HT1080 (cell line): ENCODE measurements around the genes PATL2 and B2M.

DNA sequence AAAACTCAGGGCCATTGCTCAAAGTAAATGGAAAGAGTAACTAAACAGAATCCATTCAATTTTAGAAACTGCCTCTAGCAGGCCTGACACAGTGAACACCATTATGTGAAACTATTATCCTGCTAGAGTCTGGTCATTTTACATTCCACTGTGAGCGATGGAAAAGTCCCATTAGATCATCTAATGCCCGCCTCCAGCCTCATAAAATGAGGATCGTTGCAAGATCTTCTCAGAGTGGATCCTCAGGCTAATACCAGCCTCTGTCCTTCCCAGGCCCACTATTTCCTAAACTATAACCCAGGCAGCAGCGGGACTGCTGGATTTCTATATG, 107.7 kb downstream of the WDR76 start:
RAMPAGE:
- cytosol, long total RNA = no peak
- long total RNA = no peak
- nucleus, long total RNA = no peak

DNA sequence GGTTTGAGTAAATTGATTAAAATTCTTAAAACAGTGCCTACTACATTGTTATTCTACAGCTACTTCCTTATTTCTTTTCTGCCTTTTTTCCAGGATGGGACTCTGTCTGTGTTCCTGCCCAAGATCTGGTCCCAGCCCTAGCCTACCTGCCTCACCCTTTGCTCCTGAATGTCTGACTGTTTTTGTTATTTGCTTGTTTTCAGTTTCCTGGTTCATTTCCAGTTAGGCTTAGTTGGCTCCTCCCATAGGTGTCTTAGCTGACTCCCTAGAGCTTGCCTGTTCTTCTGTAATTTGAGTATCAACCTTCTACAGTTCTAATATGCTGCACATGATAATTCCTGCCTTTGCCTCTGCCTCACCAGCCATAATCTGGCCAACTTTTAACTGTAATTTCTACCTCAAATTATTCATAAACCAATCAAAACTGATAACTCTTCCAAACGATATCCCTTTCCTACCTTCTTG, 8.1 kb downstream of the GOLM2 start:
RAMPAGE:
- cytosol, long total RNA = no peak
- long total RNA = no peak
- nucleus, long total RNA = no peak

RAMPAGE:
- cytosol, long total RNA = no peak
- long total RNA = no peak
- nucleus, long total RNA = no peak
Observed at GRCh38 chr15:44380672-44381171, 46.7 kb upstream of the CTDSPL2 start.

DNA sequence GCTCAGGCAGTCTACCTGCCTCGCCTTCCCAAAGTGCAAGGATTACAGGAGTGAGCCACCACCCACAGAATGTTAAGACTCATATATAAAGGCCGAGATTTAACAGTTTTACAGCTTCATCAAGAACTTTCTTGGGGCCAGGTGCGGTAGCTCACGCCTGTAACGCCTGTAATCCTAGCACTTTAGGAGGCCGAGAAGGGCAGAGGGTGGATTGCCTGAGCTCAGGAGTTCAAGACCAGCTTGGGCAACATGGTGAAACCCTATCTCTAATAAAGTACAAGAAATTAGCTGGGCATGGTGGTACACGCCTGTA, 46.6 kb downstream of the CTDSPL2 start:
RAMPAGE:
- cytosol, long total RNA = no peak
- long total RNA = no peak
- nucleus, long total RNA = no peak

DNA sequence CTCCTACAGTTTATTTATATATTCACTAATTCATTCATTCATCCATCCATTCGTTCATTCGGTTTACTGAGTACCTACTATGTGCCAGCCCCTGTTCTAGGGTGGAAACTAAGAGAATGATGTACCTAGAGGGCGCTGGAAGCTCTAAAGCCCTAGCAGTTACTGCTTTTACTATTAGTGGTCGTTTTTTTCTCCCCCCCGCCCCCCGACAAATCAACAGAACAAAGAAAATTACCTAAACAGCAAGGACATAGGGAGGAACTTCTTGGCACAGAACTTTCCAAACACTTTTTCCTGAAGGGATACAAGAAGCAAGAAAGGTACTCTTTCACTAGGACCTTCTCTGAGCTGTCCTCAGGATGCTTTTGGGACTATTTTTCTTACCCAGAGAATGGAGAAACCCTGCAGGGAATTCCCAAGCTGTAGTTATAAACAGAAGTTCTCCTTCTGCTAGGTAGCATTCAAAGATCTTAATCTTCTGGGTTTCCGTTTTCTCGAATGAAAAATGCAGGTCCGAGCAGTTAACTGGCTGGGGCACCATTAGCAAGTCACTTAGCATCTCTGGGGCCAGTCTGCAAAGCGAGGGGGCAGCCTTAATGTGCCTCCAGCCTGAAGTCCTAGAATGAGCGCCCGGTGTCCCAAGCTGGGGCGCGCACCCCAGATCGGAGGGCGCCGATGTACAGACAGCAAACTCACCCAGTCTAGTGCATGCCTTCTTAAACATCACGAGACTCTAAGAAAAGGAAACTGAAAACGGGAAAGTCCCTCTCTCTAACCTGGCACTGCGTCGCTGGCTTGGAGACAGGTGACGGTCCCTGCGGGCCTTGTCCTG, at the start of gene PATL2:
Gene PATL2 (minus strand): TSS at position 688 of the 832 bp plus-strand sequence.
RAMPAGE:
- cytosol, long total RNA = no peak
- long total RNA = no peak
- nucleus, long total RNA = no peak

DNA sequence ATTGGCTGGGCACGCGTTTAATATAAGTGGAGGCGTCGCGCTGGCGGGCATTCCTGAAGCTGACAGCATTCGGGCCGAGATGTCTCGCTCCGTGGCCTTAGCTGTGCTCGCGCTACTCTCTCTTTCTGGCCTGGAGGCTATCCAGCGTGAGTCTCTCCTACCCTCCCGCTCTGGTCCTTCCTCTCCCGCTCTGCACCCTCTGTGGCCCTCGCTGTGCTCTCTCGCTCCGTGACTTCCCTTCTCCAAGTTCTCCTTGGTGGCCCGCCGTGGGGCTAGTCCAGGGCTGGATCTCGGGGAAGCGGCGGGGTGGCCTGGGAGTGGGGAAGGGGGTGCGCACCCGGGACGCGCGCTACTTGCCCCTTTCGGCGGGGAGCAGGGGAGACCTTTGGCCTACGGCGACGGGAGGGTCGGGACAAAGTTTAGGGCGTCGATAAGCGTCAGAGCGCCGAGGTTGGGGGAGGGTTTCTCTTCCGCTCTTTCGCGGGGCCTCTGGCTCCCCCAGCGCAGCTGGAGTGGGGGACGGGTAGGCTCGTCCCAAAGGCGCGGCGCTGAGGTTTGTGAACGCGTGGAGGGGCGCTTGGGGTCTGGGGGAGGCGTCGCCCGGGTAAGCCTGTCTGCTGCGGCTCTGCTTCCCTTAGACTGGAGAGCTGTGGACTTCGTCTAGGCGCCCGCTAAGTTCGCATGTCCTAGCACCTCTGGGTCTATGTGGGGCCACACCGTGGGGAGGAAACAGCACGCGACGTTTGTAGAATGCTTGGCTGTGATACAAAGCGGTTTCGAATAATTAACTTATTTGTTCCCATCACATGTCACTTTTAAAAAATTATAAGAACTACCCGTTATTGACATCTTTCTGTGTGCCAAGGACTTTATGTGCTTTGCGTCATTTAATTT, at the start of gene B2M:
Gene B2M (plus strand): TSS at position 50 of the 894 bp plus-strand sequence.
RAMPAGE:
- cytosol, long total RNA = start-site peak on the plus strand centred at position 57 of the sequence, 31 bp wide, 4,172 and 16,054 reads in 2 replicates
- long total RNA = start-site peak on the plus strand centred at position 49 of the sequence, 14 bp wide, 10,129 reads
- nucleus, long total RNA = no peak

GRCh38 chr15:44813204-44813811, 77.0 kb downstream of the TRIM69 start:
RAMPAGE:
- cytosol, long total RNA = no peak
- long total RNA = no peak
- nucleus, long total RNA = no peak

GRCh38 chr15:45043025-45043436, 20.0 kb downstream of the SORD start:
RAMPAGE:
- cytosol, long total RNA = no peak
- long total RNA = no peak
- nucleus, long total RNA = no peak

DNA sequence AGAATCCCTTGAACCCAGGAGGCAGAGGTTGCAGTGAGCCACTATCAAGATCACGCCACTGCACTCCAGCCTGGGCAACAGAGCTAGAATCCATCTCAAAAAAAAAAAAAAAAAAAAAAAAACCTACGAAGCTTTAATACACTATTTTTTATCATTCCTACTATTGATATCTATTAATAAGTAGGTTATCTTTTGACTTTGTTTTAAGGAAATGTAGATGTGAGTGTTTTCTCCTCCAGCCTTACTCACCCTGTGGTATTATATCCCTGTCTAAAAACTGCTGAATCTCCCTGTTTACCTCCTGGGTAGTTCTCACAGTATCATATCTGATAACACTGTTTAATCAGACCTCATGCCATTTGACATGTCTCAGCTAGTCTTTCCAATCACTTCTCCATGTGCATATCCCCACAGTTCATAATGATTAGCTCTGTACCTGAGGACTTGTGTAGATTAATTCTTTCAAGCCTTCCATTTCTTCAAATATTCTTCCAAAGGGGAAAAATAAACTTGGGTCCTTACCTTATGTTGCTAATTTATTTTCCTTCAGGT, 30.8 kb downstream of the DUOX2 start:
RAMPAGE:
- cytosol, long total RNA = no peak
- long total RNA = no peak
- nucleus, long total RNA = no peak

RAMPAGE:
- cytosol, long total RNA = no peak
- long total RNA = no peak
- nucleus, long total RNA = no peak
Observed at GRCh38 chr15:45162229-45163280, 25.2 kb downstream of the SHF start.

DNA sequence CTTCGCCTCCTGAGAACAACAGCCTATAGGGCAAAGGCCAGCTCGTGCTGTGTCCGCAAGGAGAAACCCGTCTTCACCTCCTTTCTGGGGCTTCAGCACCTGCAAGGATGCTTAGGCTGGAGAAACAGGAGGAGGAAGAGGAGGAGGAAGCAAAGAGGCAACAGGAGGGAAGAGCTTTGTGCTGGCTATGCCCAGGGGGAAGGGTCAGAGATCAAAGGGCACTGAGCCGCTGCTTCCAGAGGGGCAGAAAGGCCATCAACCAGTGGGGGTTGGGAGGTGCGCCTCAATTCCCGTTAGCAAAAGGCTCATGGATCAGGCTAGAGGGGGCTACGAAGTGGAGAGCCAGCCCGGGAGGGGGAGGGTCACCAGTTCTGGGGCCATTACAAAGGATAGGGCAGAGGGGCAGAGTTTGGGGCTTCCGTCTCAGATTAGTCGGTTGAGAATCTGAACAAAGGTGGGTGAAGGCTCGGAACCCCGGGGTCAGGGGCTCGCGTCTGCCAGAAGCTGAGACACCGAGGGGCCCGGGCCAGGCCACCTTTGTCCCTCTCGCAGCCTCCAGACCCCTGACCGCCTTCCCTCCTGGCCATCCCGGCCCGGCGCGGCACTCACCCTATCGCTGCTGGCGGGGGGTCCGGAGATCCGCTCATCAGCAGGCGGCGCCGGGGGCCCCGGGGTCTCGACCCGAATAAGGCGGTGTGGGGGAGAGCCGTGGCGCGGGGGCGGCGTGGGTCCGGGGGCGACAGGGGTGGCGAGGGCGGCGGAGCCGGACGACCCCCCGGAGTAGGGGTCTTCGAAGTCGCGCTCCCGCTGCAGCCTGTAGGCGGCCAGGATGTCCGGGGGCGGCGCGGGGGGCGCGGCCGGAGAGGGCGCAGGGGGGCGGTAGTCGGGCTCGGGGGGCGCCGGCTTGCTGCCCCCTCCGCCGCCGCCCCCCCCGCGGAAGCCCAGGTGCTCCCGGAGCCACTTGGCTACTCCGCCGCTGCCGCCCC, 628 bp downstream of the SHF start:
RAMPAGE:
- cytosol, long total RNA = no peak
- long total RNA = no peak
- nucleus, long total RNA = no peak

DNA sequence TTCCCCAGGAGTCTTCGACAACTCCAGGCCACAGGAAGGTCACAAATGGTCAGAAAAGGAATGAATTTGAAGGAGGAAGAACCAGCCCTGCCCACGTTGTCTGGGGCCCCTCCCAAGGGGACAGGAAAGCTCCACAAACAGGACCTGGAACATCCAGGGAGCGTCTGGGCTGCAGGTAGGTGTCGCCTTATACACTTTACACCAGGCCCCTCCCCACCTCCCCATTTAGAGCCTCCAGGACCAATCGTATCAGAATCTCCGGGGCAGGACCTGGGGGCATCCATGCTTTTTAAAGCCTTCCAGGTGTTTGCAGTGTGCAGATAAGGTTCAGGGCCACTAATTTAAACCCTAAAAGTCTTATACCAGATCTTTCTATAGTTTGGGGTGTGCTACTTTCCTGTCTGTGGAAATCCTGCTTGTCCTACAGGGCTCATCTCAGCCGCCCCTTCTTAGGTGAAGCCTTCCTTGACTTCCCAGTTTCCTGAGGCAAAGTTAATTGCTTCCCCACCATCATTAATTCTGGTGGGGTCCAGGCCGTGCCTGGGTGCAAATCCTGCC, 18.3 kb downstream of the C15orf48 start:
RAMPAGE:
- cytosol, long total RNA = no peak
- long total RNA = no peak
- nucleus, long total RNA = no peak

RAMPAGE:
- cytosol, long total RNA = no peak
- long total RNA = no peak
- nucleus, long total RNA = no peak
Observed at GRCh38 chr15:45574186-45574581, 13.0 kb upstream of the BLOC1S6 start.

RAMPAGE:
- cytosol, long total RNA = no peak
- long total RNA = no peak
- nucleus, long total RNA = no peak
Observed at GRCh38 chr15:45583536-45583921, 3.6 kb upstream of the BLOC1S6 start.

GRCh38 chr15:45640479-45641052, 5.7 kb downstream of the SQOR start:
RAMPAGE:
- cytosol, long total RNA = no peak
- long total RNA = no peak
- nucleus, long total RNA = no peak

GRCh38 chr15:45644713-45645191, 9.9 kb downstream of the SQOR start:
RAMPAGE:
- cytosol, long total RNA = no peak
- long total RNA = no peak
- nucleus, long total RNA = no peak

DNA sequence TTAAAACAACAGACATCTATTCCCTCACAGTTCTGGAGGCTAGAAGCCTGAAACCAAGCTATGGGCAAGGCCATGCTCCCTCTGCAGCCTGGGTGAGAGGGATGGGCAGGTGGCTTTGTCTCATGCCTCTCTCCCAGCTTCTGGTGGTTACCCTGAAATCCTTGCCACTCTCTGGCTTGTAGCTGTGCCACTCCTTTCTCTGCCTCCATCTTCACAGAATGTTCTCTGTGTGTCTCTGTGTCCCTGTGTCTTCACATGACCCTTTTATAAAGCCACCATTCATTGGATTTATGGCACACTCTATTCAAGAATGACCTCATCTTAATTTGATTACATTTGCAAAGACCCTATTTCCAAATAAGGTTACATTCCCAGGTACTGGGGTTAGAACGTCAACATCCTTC, 24.6 kb downstream of the SQOR start:
RAMPAGE:
- cytosol, long total RNA = no peak
- long total RNA = no peak
- nucleus, long total RNA = no peak

RAMPAGE:
- cytosol, long total RNA = no peak
- long total RNA = no peak
- nucleus, long total RNA = no peak
Observed at GRCh38 chr15:45659838-45660106, 24.9 kb downstream of the SQOR start.

RAMPAGE:
- cytosol, long total RNA = no peak
- long total RNA = no peak
- nucleus, long total RNA = no peak
Observed at GRCh38 chr15:47726555-47727119, 9.3 kb downstream of the SEMA6D start.

GRCh38 chr15:47756787-47757290, 39.5 kb downstream of the SEMA6D start:
RAMPAGE:
- cytosol, long total RNA = no peak
- long total RNA = no peak
- nucleus, long total RNA = no peak